GM19239 (cell line): ENCODE measurements around a stretch of chr6.

DNA sequence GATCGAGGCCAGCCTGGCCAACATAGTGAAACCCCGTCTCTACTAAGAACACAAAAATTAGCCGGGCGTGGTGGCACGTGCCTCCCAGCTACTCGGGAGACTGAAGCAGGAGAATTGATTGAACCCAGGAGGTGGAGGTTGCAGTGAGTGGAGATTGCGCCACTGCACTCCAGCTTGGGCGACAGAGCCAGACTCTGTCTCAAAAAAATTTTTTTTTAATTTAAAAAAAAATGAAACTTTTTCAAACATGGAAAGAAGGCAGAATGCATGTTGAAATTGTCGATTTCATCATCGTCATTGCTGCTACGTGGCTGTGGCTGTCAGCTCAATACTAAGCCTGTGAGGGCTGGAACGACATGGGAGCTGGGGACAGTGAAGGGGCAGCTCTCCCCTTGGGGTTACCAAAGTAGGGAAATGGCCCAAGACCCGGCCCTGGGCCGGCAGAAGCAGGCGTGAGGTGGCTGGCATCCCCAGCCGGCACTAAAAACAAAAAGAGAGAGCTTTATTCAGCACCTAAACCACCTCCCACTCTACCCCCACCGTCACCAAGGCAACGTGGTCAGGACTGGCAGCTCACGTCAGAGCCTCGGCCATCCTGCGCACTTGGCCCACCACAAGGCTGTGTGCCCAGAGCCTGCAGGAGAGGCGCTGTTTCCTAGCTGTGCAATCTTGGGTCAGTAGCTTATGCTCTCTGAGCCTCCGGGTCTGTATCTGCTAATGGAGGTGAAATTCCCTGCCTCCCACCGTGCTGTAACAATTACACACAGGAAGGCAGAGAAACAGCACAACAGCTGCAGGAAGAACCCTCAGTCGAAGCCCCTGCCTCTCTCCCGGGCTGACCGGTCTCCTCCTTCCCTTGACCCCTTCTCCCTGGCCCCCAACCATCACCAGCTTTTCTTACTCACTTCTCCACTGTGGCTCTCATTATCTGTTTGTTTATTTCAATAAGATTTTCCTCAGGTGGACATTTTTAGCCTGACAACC is 30.7 kb downstream of the AGPAT4 start:
- RRBS: 83% methylated on average over 2 of the region's 27 CpGs

DNA sequence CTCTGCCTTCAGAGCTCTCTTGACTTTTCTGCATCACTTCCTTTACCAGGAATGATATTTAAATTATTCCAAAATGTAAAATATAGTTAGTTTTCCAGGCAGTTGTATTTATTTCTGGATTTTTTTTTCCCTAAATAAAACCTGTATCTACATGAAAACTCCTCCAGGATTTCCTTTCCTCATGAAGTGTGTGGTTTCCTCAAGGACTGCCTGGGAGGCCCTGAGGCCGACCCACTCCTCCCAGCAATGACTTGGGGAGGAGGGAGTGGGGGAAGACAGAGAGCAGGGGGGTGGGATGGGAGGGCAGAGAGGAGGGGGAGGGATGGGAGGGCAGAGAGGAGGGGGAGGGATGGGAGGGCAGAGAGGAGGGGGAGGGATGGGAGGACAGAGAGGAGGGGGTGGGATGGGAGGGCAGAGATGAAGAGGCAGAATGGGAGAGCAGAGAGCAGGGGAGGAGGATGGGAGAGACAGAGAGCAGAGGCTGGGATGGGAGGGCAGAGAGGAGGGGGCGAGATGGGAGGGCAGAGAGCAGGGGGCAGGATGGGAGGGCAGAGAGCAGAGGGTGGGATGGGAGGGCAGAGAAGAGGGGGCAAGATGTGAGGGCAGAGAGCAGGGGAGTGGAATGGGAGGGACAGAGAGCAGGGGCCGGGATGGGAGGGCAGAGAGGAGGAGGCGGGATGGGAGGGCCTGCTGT is 161.9 kb upstream of the AGPAT4 start:
- RRBS: no CpG with 5 or more reads among the region's 4 CpGs

DNA sequence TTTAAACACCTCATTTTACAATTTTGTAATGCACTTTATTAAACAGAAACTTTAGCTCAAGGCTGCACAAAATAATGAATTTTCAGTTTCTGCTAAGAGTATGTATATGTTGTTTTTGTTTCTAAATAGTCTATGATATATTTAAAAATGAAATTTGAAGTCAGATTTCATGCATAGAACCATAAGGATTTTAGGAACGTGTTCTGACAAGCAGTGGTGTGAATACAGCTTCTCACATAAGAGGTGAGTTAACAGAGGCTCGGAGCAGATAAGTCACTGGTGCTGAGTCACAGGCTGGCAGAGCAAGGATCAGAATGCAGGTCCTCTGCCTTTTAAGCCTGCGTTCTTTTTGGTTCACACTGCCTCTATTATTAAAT is 212.4 kb upstream of the AGPAT4 start:
- RRBS: no CpG with 5 or more reads among the region's 3 CpGs

DNA sequence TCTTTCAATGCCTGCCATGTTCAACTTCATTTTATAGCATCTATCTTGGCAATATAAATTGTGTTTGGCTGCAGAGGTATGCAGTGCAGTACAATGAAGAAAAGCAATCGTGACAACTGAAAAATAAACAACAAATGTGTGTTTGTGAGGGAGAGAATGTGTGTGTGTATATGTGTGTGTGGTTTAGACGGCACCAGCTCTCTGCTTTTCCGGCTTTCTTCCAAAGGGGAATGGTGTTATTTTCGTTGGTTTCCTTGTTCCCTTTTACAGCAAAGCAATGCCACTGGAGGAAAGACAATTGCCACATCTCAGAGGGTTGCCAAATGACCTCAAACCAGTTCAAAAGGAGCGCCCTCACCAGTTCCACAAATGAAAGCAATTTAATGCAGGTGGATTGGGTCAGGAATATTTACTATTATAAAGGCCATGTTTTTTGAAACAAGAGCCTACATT is 587.2 kb downstream of the PRKN start:
- RRBS: no CpG with 5 or more reads among the region's 5 CpGs

- RRBS: no CpG with 5 or more reads among the region's 4 CpGs
Measured at GRCh38 chr6:162670136-162670837, 57.3 kb downstream of the PRKN start.

DNA sequence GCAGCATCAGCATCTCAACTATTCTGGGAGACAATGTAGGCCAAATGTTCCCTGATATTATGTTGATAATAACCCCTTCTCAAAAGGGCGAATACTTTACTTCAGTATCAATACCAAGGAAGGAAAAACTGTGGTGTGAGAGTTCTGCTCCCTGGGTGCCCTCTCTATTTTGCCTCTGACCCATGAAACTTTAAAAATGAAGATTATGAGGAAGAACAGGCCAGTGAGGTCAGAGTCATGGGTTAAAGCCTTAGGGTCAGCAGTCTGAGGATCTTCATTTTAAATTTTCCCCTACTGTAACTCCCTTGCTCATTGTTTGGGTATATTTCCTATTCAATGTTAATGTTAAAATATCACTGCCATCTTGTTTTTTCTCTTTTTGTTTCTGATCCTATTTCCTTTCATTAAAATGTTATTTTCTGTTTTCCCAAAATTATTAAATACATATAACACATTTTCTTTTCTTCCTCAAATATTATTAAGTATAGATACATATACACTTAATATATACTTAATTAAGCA is 47.9 kb downstream of the PRKN start:
- RRBS: no CpG with 5 or more reads among the region's 1 CpG

- RRBS: no CpG with 5 or more reads among the region's 6 CpGs
Measured at GRCh38 chr6:162706090-162706825, 21.3 kb downstream of the PRKN start.

DNA sequence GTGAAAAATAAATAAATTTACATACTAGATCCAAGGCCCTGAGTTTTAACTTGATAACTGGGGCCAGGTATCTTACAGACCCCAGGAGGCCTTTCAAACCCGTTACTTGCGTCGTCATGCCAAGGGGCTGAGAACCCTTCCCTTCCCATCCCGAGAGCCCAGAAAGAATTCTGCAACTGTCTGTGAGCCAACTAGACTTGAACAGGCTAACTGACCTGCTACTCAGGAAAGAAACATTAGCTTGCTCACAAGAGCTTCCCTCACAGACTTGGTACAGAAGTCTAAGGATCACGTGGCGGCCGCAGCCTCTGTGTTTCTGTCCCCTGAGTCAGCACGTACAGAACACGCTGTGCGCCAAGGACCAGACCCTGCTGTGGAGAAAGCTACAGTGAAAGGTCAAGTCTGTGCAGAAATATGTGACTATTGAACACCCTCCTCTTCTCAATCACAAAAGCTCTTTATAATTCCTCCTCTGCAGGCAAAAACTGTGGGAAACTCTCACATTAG is 151.4 kb upstream of the QKI start:
- RRBS: no CpG with 5 or more reads among the region's 10 CpGs

- RRBS: no CpG with 5 or more reads among the region's 13 CpGs
Measured at GRCh38 chr6:163264246-163264860, 150.2 kb upstream of the QKI start.

DNA sequence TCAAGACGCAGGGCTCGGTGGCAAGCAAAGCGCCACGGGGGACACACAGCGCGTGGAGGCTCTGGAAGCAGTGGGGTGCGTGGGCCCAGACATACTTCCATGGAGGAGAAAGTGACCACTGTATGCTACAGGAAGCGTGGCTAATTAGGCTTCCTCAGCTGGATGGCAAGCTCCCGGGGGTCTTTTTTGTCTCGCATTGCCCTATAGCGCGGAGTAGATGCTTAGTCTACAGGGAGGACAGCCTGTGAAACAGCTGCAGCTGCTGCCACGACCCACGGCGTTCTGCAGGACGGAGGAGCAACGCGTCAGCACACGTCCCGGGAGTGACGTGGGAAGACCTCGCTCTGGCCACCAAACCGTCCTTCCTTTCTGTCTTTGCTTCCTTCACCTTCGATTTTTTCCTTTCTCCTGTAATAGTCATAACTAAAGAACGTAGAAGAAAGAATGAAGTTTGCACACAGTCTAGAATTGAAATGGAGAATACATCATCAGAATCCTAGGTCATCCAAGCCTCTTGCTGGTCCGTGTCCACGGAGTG is 104.2 kb upstream of the QKI start:
- RRBS: no CpG with 5 or more reads among the region's 27 CpGs

DNA sequence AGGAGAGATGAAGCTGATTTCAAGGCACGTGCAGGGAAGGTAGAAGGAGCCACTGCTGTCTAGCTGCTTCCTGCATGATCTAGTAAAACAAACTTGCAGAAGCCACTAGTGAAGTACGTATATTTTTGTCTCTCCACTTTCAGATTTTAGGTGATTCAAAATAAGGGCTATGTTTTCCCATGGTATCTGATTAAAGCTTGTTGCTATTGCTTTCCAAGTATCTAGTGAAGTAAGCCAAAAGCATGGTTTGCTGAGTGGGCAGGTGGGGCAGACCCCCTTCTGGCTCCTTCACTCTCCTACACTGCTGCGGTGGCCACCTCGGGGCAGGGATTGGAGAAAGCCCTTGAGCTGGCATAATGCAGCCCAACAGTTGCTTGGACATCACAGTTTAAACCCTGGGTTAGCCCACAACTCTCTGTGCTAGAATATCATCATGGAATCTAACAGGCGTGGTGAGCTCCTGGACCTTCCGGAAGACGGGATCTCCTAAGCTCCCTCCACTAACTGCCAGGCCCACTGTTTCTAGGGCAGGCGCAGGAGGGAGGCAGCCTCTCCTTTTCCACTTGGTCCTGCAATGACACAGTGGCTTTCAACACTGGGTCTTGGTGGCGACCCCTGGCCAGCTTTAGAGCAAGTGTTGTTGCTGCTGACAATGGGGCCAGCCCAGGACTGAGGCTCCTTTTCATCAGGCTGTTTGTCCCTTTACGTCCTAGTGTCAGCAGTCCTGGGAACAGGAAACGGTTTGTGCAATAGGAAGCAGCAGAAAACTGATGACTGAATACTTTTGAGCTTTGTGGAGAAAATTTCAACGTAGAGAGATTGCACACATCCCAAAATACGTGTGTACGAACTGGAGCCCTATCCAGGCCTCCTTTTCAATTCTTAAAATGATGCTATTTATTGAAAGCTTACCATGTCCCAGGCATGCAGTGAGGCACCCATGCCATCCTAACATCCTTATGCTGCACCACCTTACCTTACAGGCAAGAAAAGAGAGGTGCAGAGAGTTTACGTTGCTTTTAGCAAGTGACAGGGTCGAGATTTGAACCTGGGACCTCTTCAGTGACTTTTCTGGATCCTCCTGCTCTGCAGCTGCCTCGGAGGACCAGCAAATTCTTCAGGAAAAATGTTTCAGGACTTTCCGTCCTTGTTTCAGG is 9.7 kb upstream of the QKI start:
- RRBS: no CpG with 5 or more reads among the region's 18 CpGs

DNA sequence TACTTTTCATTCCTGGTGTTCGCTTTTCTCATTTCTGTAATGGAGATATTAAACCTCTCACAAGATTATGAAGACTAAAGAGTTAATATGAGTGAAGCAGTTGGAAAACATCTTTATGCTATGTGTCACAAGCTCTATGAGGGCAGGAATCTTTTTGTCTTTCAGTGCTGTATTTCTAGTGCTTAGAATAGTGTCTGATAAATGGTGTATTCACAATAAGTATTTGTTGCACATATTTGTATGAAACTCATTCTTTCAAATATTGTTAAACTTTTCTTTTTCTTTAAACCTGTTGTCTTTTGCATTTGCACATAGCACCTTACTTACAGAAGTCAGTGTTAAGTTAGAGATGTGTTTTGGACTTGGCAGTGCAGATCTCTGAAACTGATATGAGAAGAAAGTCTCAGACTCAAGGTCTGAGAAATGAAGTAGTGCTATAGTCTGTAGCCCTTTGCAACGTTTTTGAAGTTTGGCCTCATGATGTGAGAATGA is 43.8 kb downstream of the QKI start:
- RRBS: no CpG with 5 or more reads among the region's 2 CpGs

DNA sequence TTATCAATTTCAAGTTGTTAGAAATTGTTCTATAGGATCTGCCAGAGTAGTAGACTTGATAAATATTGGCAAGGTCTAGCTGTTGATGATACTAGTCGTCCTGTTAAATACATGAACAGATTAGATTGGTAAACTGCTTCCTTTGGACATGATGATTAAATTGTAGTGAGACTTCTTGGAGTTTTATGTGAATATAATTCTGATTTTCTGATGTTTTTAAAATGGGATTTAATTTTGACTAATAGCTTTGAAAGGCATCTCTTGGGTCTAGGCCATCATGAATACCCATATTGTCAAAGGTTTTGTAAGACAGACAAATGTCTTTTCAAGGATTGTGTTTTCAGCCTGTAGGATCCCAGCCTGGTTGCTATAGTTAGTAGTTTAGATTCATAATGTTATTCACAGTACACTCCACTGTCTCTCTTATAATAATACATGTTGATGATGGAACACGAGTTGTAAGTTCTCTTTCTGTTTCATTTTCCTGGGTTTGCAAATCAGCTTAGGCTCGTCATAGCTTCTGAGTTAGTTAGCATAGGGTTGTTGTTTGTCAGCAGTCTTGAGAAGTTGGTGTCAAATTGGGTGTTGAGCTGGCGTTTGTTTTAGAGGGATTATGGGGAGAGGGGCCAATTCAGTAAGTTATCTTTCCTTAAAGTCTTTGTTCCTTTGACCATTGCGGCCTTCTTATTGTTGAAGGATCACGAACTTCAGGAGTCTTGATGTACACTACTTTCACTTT is 45.7 kb downstream of the QKI start:
- RRBS: no CpG with 5 or more reads among the region's 6 CpGs

GRCh38 chr6:163473037-163473658 is 58.6 kb downstream of the QKI start:
- RRBS: no CpG with 5 or more reads among the region's 4 CpGs

GRCh38 chr6:163563367-163563758 is 148.8 kb downstream of the QKI start:
- RRBS: no CpG with 5 or more reads among the region's 7 CpGs

- RRBS: no CpG with 5 or more reads among the region's 11 CpGs
Measured at GRCh38 chr6:163579466-163580522, 165.3 kb downstream of the QKI start.

DNA sequence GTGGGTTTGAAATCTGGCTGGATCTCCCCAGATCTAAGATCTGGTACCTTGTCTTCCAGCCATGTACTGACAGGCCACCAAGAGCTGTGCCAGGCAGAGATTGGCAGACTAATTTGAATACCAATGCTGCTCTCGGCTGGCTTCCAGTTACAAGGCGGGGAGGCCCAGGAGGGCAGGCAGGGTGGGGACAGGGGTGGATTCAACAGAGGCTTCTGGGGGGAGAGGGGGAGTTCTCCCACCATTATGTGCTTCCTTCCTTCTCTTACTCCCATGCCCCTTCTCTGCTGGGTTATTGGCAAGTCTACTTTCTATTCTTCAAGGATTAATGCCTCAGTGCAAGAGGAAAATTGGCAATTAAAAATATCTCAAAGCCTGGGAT is 529.6 kb downstream of the QKI start:
- RRBS: no CpG with 5 or more reads among the region's 2 CpGs

DNA sequence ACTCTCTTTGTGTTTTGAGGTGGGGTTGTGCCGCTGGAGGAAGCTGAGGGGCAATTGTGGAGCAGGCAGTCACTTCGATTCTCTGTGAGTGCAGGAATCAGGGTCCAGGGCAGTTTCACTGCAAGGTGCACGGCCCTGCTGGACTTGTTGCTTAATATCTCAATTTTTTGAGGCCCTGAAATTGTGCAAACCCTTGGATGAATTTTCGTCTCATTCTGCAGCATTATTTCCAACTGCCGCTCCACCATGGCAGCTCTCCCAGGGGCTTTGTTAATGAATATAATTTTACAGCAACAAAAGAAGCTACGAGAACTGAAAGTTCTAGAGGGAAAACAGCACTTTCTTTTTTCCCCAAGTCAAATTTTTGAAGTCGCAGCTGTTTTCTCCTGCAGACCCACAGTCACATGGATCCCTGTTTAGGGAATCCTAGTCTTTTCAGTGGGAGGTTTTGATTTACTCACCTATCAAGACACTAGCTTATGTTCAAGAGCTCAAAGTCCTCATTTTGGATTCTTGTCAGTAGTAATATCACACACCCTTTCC is 532.0 kb downstream of the QKI start:
- RRBS: no CpG with 5 or more reads among the region's 7 CpGs

DNA sequence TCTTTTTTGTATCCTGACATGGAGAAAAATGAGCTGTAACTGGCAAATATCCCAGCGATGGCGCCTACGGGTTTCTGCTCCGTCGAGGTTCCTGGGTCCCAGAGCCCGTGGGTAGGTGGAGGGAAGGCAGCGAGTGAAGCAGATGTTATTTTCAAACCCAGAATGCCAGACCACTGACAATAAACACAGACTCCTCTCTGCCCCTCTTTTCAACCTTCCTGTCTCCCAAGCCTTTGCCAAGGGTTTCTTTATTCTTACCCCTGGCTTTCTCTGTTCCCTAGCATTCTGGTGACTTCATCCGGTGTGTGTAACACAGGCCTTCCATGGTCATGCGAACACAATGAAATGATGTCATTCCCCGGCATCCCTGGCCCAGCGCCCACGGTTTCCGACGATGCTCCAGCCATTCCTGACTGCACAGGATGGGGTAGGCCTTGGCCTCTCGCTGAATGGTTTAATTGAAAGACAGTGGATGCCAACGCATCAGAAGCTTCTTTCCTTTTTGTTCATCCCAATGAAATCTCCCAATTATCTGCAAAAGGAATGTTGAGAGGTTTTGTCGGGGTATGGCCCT is 654.7 kb downstream of the QKI start:
- RRBS: 74% methylated on average over 3 of the region's 17 CpGs